ENCODE results near the genes AGTR2 and UPF3B.

GRCh38 chrX:115888055-115888483, 282.5 kb upstream of the AGTR2 start:
- RRBS, result no CpG with 5 or more reads among the region's 28 CpGs

DNA sequence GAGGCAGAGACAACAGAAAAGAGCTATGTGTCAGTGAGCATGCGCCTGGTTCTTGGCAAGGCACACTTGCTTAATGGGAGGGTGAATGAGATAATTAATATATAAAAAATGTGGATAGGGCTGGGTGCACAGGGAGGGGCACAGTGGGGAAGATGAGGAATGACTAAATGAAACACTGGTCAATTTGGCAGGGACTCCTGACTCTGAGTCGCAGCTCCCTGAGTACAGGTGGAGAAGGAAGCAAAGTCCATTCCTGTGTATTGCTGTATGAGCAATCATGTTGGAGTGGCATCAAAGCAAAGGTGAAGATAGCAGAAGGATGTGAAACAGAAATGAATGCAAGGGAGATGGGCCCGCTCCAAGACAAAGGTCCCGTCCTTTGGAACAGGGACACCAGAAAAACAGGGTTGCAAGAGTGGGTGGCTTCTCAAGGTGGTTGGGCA, 278.4 kb upstream of the AGTR2 start:
- RRBS, result no CpG with 5 or more reads among the region's 4 CpGs

GRCh38 chrX:115935821-115936520, 234.6 kb upstream of the AGTR2 start:
- RRBS, result no CpG with 5 or more reads among the region's 5 CpGs

- RRBS, result no CpG with 5 or more reads among the region's 3 CpGs
These were observed at the start of gene AGTR2 for GRCh38 chrX:116170441-116171063. Gene AGTR2 (plus strand): TSS chrX:116170744.

DNA sequence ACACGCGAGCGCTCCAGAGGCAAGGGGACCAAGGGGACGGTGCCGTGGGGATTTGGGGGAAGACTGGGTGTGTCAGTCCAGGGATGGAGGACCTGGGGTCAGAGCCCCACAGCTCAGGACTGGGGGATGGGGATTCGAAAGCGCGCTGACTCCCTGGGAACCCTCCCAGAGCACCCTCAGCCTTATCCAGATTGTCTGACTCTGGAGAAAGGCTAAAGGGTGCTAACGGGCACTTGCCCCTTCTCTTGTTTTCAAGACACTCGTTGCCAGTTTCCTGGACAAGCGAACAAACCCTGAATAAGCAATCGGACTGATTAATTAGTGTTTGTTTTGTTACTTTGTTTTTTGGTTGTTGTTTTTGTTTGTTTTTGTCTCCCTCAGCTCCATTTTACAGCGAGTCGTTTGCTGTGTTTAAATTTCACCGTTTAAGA, 1.2 kb downstream of the DOCK11 start:
- RRBS, result no CpG with 5 or more reads among the region's 15 CpGs

- RRBS, result no CpG with 5 or more reads among the region's 9 CpGs
These were observed 70.6 kb downstream of the DOCK11 start for GRCh38 chrX:118565882-118566853.

GRCh38 chrX:118727824-118728604, 608 bp downstream of the IL13RA1 start:
- RRBS, result 6% methylated on average over 15 of the region's 54 CpGs

DNA sequence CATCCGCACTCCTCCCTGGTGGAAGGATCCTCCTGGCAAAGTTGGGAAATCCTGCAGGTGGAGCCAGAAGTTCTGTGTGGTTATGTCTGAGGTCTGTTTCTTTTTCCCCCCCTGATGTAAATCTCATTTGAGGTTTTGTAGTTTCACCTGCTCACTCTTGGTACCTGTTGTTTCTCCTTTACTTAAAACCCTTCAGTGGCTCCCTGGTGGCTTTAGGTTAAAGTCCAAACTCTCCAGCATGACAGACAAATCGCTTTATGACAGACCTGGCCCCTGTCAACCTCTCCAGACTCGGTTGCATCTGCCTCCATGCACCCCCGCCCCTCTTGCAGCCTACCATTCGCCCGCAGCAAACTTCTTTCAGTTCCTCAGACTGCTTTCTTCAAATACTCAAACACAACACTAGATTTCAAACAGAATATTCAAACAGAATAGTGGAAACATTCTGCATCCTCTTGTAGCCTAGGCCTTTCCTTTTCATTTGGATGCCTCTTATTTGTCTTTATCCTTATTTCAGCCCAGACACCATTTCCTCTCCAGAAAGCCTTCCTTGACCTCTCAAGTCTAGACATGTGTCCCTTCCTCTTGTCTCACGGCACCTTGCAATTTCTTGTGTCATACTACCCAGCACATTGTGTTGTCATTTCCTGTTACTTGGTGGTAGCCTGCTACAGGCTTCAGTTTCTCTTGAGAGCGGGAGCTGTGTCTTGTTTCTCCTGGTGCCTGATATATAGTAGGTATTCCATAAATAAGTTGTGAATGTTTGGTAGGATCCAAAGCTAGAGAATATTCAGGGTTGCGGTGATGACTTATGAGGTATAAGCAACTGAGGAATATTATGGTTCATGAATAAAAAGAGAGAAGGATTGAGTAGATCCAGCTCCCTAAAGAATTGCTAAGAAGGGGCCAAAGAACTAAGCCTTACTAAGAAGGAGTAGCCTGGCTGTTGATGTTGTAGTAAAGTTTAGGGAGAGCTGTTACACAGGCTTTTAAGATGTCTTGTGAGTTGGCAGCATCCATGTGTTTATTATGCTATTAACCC, 24.9 kb downstream of the IL13RA1 start:
- RRBS, result no CpG with 5 or more reads among the region's 9 CpGs

DNA sequence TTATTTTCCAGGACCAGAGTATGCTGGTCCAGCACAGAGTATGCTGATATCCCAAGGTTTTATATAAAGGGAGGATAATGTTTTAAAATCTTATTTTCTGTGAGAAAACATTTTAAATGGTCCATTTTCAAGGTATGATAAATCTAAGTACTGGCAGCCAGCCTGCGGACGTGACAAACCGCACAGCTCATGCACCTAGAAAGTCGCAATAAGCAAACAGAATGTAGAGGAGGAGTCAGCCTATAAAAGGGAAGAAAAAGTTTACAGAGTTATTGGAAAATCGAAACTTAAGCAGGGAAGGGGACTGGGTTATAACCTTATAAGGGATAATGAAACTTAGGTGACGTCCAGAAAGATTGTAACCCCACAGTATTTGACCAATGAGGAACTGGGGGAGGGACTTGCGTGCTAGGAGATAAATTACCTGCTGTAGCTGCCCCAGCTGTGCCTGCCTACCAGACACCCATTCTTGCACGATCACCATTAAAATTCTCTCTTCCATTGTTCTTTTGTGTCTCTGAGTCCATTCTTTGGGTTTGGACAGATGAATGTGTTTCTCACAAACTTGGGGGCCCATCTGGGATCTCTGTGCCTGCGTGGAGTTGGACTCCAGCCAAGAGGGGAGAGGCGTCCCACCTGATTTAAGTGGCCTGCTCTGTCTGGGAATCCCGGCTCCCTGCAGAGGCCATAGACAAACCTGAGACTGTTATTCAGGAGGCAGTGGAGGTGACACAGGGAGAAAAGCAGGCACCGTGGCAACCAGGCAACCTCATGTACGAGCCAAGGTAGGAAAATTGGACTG, 61.0 kb downstream of the ZCCHC12 start:
- RRBS, result no CpG with 5 or more reads among the region's 13 CpGs

- RRBS, result 4% methylated on average over 5 of the region's 65 CpGs
These were observed 1.6 kb downstream of the LONRF3 start for GRCh38 chrX:118975810-118976599.

- RRBS, result 2% methylated on average over 10 of the region's 17 CpGs
These were observed 2.3 kb downstream of the LONRF3 start for GRCh38 chrX:118976600-118977310.

GRCh38 chrX:119189579-119190044, 46.5 kb upstream of the PGRMC1 start:
- RRBS, result no CpG with 5 or more reads among the region's 5 CpGs

- RRBS, result no CpG with 5 or more reads among the region's 18 CpGs
These were observed 24.3 kb downstream of the SLC25A43 start for GRCh38 chrX:119423301-119424022.

- RRBS, result no CpG with 5 or more reads among the region's 27 CpGs
These were observed 27.1 kb upstream of the SLC25A5 start for GRCh38 chrX:119441170-119441610.

- RRBS, result no CpG with 5 or more reads among the region's 1 CpG
These were observed 13.0 kb upstream of the SLC25A5 start for GRCh38 chrX:119455254-119455654.

DNA sequence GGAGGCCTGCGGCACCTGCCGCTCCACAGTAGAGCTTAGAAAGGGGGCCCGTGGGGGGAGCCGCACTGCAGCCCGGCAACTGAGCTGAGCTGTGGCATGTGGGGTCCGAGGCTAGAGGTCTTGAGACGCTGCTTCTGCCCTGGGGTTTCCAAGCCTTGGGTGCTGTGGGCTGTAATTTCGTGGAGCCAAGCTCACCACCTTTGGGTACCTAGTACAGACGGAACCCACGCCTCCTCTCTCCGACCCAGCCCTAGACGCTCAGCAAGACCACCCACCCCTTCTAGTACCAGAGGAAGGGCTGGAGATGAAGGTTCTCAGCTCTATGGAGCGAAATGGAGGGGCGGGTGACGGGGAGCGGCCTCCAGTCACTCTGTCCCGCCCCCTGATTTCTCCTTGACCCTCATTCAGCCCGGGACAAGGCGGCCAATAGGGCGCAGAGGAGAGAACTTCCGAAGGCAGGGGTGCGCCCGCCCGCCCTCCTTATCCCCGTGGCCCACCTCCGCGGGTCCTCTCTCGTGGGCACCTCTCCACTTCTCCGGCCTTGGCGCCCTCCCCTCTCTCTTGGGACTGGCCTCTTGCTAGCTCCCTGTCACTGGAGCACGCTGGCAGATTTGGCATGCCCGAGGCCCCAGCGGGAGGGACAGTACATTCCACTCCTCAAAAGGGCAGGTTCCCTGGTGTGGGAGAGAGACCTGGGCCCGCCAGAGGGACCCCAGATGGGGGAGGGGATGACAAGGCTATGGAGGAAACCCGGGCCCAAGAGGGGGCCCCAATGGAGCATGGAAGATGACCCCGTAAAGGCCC, 982 bp upstream of the SEPTIN6 start:
- RRBS, result 65% methylated on average over 7 of the region's 36 CpGs

GRCh38 chrX:119695402-119696071, 2.6 kb upstream of the SEPTIN6 start:
- RRBS, result 97% methylated on average over 8 of the region's 24 CpGs

- RRBS, result under 1% methylated on average over 11 of the region's 60 CpGs
These were observed at the start of gene UPF3B for GRCh38 chrX:119852192-119853383. Gene UPF3B (minus strand): TSS chrX:119852963.

DNA sequence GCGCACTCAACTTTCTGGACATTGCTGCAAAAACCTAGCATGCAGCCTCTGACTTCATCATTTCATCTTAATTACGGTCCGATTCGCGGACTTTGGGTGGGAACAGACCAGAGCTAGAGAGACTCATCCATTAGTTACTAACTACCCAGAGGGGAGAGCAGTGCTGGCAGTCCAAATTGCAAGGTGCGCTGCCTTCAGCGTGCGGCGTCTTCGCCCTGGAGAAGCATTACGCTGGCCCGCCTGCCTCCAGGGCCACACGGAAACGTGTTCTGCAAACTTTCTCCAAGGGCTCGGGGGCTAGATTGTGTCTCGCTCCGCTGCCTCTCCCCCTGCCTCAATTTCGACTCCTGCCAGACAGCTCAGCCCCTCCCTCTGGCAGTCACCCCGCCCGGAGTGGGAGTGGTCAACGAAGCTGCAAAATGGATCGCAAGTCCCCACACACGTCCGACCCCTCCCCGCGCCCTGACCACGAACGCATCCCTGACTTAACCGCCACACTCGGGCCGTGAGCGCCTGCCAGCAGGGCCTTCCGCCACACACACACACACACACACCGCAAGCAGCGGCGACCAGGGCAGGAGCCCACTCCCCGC, 46.9 kb upstream of the NKAP start:
- RRBS, result no CpG with 5 or more reads among the region's 37 CpGs